SK-N-DZ (cell line): ENCODE measurements around the gene LRIT1.

RAMPAGE:
- cytosol, long total RNA: no peak
- nucleus, long total RNA: no peak
These were observed 32.6 kb upstream of the SFTPD start for GRCh38 chr10:79981402-79981932.

DNA sequence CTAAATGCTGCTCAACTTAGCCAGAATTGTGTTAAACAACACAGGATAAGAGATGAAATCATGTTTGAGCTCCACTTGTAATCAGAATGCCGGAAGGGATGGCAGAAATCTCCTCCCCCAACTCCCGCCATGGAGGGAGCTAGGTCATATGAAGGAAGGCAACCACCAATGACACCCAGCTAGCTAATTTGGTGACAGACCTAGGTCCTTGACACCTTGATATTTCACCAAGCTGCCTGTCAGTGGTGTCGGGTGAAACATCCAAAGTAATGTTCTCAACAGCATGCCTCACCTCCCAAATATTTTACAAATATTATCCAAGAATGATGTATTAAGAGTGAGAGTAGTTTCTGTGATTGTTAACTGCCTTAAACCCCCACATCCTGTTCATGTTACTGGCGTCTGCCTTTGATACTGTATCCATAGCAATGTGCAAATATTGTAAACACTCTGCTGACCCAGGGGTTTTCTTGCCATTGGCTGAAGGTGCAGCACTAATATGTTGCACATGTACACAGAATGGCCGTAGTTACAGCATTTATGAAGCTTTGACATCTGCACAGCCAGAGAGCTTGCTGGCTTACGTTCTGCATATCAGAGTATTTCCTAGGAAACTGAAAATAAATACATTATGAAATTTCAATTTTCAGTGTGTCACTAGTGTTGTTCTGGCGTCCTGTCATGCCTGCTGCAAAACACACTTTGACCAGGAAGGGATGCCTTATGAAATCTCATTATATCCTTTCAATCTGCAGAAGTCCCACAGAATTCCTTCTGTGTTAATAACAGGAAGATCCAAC, 25.9 kb downstream of the TMEM254 start:
RAMPAGE:
- cytosol, long total RNA: no peak
- nucleus, long total RNA: no peak

GRCh38 chr10:80152669-80153259, 20.2 kb downstream of the PLAC9 start:
RAMPAGE:
- cytosol, long total RNA: no peak
- nucleus, long total RNA: no peak

DNA sequence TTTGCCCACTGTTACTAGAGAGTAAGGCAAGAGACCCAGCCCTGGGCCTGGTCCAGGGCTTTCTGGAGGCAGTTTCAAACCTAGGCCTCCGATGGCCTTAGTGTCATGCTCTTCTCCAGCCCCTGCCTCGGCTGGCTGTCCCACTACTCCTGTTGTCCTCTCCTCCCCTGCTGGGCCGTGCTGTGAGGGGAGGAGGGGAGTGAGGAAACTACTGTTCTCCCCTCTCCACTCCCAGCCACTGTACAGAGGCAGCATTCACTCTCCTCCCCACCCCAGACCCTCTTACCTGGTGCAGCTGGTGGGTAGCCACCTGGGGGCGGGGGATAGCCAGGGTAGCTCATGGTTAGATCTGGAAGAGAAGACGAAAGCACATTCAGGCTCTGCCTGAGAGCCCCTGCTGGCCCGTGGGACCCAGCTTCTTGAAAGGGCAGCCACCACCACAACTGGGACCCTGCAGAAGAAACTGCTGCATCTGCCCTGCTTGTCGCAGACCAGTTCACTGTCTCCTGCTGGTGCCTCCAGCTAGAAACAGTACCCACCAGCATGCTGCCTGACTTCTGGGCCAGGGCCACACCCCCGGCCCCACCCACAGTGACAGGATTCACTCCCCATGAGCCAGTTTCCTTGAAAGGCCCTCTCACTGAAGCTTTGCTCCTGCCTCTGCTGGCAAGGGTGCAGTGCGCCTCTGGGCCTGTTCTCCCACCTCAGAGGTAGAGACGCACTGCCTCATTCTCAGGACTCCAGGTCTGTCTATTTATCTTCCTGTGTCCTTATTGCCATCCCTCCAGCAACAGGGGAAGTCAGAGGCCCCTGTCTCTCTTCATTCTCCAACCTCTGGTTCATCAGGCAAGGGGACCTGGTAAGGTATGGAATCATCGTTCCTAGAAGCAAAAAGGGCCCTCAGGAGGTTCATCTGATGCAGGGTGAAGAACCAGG, 32.5 kb downstream of the ANXA11 start:
RAMPAGE:
- cytosol, long total RNA: no peak
- nucleus, long total RNA: no peak

DNA sequence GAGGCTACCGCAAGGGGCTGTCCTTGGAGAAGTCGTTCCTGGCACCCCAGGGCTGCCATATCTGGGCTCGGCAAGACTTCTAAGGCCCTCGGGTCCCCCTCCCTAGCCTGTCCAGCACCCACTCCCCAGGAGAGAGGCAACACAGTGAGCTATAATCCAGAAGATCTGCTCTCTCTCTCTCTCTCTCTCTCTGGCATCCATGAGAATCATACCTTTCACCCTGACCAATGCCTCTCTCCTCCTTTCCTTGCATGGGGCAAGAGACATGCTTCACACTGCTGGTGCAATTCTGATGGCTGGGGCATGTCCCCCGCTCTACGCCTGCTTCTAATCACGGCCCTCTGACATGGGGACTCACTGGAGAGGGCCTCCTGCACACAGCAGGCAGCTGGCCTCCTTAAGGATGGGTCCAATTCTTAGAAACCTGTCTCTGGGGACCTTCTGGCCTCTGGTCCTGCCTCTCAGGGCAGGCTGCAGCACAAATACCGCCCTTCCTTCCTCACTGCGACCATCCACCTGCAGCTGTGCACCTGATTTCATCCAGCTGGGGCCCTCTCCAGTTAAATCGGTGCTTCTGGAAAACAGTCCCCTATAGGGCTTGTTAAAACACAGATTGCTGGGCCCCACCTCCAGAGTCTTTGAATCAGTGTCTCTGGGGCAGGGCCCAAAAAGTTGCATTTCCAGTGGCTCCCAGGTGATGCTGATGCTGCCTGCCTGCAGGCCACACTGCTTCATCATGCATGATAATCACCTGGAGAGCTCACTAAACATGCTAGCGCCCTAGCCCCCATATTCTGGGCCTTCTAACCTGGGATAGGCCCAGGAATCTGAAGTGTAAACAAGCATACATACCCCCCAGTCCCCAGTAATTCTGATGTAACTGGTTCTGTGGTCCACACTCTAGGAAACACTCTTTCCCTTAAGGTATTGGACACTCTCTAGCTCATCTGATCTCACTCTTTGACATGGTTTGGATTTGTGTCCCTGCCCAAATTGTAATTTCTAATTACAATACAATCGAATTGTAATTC, 27.0 kb downstream of the ANXA11 start:
RAMPAGE:
- cytosol, long total RNA: no peak
- nucleus, long total RNA: no peak

RAMPAGE:
- cytosol, long total RNA: no peak
- nucleus, long total RNA: no peak
These were observed 2.6 kb upstream of the ANXA11 start for GRCh38 chr10:80207818-80208483.

RAMPAGE:
- cytosol, long total RNA: no peak
- nucleus, long total RNA: no peak
These were observed 23.6 kb downstream of the MAT1A start for GRCh38 chr10:80265601-80266513.

DNA sequence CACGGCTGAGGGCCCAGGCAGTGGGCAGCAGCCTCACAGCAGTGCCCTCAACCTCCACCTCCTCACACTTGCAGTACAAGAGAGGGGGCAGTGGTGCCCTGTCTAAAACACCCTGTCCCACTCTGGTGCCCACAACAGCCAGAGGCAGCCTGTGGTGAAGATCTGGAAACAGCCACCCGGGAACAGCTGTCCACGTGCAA, 13.7 kb downstream of the MAT1A start:
RAMPAGE:
- cytosol, long total RNA: no peak
- nucleus, long total RNA: no peak

DNA sequence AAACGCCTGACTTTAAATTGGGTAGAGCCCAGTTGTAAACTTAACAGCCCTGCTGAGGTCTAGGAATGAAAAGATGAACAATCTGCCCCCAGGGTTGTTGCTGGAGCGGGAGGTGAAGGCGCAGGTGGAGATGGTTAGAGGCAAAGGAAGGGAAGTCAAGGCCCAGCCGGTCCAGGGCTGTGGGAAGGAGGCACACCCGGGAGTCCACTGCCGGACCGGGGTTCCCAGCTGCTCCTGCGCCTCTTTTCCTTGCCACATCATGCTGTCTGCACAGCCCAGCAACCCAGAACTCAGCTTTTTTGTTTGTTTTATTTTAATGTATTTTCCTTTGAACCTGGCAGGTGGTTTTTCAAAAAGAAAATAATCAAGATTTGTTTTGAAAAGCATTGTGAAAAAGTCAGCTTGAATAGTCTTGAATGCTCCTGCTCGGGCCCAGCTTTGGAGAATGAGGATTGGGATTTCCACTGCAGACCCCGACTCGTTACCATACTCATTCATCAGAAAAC, 898 bp downstream of the PRXL2A start:
RAMPAGE:
- cytosol, long total RNA: no peak
- nucleus, long total RNA: no peak

GRCh38 chr10:80467766-80468438, 13.8 kb downstream of the TSPAN14 start:
RAMPAGE:
- cytosol, long total RNA: no peak
- nucleus, long total RNA: no peak

GRCh38 chr10:80473584-80474609, 19.8 kb downstream of the TSPAN14 start:
RAMPAGE:
- cytosol, long total RNA: no peak
- nucleus, long total RNA: no peak

RAMPAGE:
- cytosol, long total RNA: no peak
- nucleus, long total RNA: no peak
These were observed 7.7 kb downstream of the SH2D4B start for GRCh38 chr10:80545402-80545799.

DNA sequence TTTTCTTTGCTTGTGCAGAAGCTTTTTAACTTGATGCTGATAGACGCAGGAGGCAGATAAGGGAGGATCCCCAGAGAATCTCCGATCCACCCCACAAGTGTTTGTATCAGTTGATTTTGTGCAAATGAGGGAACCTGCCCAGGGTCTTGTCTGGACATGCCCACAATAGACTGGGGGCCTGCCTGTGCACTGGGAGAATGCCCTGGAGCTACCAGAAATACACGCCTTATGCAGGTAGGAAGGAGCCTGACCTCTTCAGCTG, 430.8 kb upstream of the NRG3 start:
RAMPAGE:
- cytosol, long total RNA: no peak
- nucleus, long total RNA: no peak

GRCh38 chr10:81784747-81785230, 90.2 kb upstream of the NRG3 start:
RAMPAGE:
- cytosol, long total RNA: no peak
- nucleus, long total RNA: no peak

RAMPAGE:
- cytosol, long total RNA: no peak
- nucleus, long total RNA: no peak
These were observed 574.4 kb upstream of the GHITM start for GRCh38 chr10:83564929-83565325.

RAMPAGE:
- cytosol, long total RNA: no peak
- nucleus, long total RNA: no peak
These were observed 5.6 kb downstream of the GPR15LG start for GRCh38 chr10:84178828-84179910.

DNA sequence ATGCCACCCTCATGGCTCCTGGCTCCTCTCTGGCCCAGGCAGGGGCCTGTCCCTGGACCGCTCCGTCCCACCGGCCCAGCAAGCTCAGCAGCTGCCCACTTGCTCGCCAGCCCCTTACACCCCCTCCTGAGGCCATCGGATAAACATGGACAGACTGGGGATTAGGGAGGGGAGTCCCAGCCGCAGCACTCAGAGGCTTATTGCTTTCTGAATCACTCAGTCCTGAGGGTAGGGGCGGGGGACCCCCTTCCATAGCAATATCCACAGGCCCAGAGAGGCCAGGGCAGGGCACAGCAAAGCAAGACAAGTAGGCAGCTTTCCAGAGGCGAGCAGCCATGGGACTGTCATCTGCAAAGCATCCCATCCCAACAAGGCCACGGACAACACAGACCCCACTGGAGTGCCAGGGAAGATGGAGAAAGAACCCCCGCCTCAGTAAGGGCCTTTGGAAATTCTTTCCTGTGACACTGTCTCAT, at the start of gene LRIT1:
TSS of gene LRIT1 (minus strand) at position 120 of the 476 bp plus-strand sequence.
RAMPAGE:
- cytosol, long total RNA: no peak
- nucleus, long total RNA: no peak

DNA sequence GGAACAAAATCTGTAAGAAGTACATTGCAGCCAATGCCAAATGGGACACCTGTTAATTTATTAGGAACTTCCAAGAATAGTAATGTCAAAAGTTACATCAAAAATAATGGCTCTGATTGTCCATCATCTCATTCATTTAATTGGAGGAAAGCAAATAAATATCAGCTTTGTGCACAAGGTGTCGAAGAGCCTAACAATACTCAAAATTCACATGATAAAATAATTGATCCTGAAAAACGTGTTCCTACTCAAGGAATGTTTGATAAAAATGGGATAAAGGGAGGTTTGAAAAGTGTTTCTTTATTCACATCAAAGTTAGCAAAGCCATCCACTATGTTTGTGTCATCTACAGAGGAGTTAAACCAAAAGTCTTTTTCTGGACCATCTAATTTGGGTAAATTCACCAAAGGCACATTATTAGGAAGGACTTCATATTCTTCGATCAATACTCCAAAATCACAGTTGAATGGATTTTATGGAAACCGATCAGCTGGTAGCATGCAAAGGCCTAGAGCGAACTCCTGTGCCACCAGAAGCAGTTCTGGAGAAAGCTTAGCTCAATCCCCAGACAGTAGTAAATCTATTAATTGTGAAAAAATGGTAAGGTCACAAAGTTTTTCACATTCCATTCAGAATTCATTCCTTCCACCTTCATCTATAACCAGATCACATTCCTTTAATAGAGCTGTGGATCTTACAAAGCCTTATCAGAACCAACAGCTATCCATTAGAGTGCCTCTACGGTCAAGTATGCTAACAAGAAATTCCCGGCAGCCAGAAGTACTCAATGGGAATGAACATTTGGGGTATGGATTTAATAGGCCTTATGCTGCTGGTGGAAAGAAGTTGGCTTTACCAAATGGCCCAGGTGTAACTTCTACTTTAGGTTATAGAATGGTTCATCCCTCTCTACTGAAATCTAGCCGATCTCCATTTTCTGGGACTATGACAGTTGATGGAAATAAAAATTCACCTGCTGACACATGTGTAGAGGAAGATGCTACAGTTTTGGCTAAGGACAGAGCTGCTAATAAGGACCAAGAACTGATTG, 43.0 kb downstream of the CCSER2 start:
RAMPAGE:
- cytosol, long total RNA: no peak
- nucleus, long total RNA: no peak

GRCh38 chr10:85364053-85364392, 1002.6 kb downstream of the GRID1 start:
RAMPAGE:
- cytosol, long total RNA: no peak
- nucleus, long total RNA: no peak

DNA sequence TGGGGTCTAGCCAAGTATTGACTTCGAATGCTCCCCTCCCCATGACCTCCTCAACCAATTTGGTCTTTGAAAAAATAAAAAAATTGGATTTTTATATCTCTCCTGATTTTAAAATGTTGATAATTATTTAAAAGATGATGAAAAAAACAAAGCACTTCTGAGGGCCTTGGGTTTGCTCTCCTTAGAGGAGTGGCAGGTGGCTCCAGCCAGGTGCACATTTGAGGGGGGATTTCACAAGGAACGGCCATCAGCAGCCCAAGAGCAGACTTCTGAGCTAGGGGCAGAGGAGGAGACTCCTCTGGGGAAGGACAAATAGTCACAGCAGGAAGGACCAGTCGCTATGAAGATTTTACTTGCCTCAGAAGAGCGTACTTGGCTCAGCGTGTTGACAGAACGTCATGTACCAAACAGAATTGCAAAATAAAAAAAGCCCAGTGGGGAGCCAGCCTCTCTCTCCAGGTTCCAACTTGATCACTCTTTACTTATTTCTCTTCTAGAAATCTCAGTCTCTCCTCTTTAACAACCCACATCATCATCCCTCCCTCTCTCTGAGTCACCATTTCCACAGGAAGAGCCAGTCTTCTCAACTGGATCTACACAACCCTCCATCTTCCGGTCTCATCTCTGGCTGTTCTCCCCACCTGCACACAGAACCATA, 718.5 kb downstream of the GRID1 start:
RAMPAGE:
- cytosol, long total RNA: no peak
- nucleus, long total RNA: no peak